Heart right ventricle (tissue), 2 donors: ENCODE measurements around the genes GPR137, ESRRA and NRXN2.

- PRO-cap, 2 experiments, result no peak in any of the 2 experiments
Measured at GRCh38 chr11:63918654-63919220, 1.8 kb upstream of the RCOR2 start.

DNA sequence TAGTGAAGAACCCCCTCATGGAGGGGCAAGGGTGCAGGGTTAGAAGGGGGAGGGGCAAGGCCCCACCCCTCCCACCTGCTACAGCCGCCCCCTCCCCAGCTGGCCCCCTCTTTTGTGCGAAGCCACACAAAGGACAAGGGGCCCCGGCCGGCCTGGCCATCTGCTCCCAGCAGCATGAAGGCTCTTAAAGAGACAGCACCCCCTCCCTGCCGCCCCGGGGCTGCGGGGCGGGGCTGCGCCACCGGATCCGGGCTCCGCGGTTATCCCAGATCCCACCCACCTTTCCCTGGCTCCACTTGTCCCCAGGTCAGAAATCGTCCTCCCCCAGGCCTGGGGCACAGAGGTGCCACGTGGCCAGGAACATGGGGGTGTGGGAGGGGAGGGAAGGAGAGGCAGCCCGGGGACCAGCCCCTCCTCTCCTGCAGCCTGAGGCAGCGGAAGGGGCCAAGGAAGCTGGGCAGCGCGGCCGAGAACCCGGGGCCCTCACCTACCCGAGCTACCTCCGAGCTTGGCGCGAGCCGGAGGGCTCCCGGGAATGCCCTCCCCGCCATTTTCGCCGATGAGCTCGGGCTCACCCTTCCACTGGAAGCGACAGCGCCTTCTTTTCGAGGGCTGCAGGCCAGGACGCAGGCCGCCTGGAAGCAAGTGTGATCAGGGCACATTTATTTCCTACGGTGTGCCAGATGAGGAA lies 2.4 kb upstream of the RCOR2 start:
- PRO-cap, 2 experiments, result peak in 2 of 2 experiments; most common plus-strand start position 424 of the sequence (in 1); most common minus-strand start position 174 of the sequence (in 2)

- PRO-cap, 2 experiments, result no peak in any of the 2 experiments
Measured at GRCh38 chr11:63954286-63955272, 15.8 kb downstream of the NAA40 start.

GRCh38 chr11:64000112-64000434 lies 13.8 kb downstream of the OTUB1 start:
- PRO-cap, 2 experiments, result no peak in any of the 2 experiments

- PRO-cap, 2 experiments, result no peak in any of the 2 experiments
Measured at GRCh38 chr11:64081875-64082265, 46.1 kb downstream of the FLRT1 start.

GRCh38 chr11:64239705-64240135 lies 1.2 kb upstream of the ENSG00000286264 start:
- PRO-cap, 2 experiments, result no peak in any of the 2 experiments

- PRO-cap, 2 experiments, result peak in 2 of 2 experiments; most common plus-strand start chr11:64245956 (in 2); most common minus-strand start chr11:64245923 (in 1)
Measured at GRCh38 chr11:64244985-64246019, 1.4 kb downstream of the PPP1R14B start.

DNA sequence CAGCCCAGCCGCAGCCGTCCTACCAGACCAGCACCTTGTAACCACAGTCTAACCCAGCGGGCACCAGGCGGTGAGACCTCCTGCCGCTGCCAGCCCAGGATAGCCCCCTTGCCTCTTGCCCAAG lies 861 bp downstream of the PPP1R14B start:
- PRO-cap, 2 experiments, result no peak in any of the 2 experiments

GRCh38 chr11:64262986-64264016 lies 12.0 kb downstream of the PLCB3 start:
- PRO-cap, 2 experiments, result no peak in any of the 2 experiments

GRCh38 chr11:64285637-64286205 lies at the start of gene GPR137:
GPR137 (plus strand) TSS chr11:64285848.
- PRO-cap, 2 experiments, result peak in 2 of 2 experiments; most common plus-strand start chr11:64285853 (in 2); most common minus-strand start chr11:64285714 (in 1)

GRCh38 chr11:64305477-64305632 lies at the start of gene ESRRA:
ESRRA (plus strand) TSS chr11:64305524.
- PRO-cap, 2 experiments, result peak in 2 of 2 experiments; most common plus-strand start chr11:64305578 (in 2)

- PRO-cap, 2 experiments, result no peak in any of the 2 experiments
Measured at GRCh38 chr11:64306974-64307594, 1.8 kb downstream of the ESRRA start.

- PRO-cap, 2 experiments, result no peak in any of the 2 experiments
Measured at GRCh38 chr11:64329282-64329637, 10.7 kb upstream of the CCDC88B start.

GRCh38 chr11:64354269-64354488 lies 4.8 kb upstream of the RPS6KA4 start:
- PRO-cap, 2 experiments, result no peak in any of the 2 experiments

- PRO-cap, 2 experiments, result no peak in any of the 2 experiments
Measured at GRCh38 chr11:64447739-64448717, 89.1 kb downstream of the RPS6KA4 start.

DNA sequence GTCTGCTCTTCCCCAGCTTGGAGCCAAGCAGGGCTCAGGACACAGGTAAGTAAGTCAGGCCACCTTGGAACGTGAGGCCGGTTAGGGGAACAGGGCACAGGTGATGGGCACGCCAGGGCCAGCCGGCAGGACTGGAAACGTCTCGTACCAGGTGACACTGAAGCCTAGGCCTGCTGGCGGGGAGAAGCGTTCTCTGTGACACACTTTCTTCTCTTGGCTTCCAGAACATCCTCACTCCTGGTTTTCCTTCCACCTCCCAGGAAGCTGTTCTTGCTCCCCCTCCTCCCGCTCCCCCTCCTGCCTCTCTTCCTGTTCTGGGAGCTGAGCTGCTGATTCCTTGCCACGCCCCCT lies 4.0 kb downstream of the SLC22A11 start:
- PRO-cap, 2 experiments, result no peak in any of the 2 experiments

GRCh38 chr11:64723098-64723917 lies at the start of gene NRXN2:
NRXN2 (minus strand) TSS chr11:64723197.
- PRO-cap, 2 experiments, result no peak in any of the 2 experiments

DNA sequence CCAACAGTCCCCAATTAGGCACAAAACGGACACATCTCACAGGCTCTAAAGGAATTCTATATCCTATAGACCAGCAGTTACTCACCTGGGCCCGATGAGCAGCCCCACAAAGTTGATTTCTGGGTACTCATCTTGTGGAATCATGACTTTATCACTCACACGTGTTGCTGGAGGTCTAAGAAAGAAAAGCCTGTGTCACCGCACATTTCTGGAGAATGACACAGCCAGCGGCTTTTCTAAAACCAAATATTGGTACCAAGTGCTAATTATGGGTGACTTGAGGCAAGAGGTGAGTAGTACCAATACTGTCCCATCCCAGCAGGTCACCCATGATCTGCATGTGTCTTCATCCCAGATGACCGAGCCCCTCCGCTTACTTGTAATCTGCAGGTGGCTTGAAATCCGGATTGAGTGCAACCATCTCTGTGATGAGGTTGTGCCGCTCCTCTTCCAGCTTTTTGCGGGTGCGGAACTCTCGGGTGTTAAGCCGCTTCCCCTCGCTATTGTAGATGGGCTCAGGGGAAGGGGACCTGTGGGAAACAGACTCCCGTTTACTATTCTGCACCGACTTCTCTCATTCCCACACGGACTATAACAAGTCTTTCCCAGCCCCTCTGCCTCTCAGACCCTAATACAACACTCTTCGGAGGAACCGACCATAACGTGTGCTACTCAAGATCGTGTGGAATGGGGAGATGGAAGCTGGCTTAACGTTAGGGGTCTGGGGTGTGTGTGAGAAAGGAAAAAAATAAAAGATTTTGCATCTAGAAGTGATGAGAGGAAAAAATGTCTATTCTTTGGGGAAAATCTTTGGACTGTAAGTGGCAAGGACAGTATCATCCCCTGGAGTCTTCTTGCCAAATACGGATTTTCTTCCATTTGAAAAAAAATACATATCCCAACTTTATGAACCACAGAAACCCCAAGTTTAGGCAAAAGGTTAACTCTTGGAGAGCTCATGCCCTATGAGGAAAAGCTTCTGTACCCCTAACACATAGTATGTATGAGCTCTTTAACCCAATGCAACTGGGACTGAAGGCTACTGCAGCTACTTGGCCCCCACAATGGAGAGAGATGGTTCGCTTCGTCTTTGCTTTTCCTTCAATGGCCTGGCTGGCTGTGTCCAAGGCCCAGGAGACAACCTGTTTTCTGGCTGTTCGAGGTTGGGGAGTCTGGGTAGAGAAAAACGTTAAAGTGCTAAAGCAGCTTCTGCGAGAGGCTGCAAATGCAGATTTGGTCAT lies 8.0 kb downstream of the SF1 start:
- PRO-cap, 2 experiments, result no peak in any of the 2 experiments

- PRO-cap, 2 experiments, result no peak in any of the 2 experiments
Measured at GRCh38 chr11:64835157-64836018, 9.1 kb downstream of the CDC42BPG start.

DNA sequence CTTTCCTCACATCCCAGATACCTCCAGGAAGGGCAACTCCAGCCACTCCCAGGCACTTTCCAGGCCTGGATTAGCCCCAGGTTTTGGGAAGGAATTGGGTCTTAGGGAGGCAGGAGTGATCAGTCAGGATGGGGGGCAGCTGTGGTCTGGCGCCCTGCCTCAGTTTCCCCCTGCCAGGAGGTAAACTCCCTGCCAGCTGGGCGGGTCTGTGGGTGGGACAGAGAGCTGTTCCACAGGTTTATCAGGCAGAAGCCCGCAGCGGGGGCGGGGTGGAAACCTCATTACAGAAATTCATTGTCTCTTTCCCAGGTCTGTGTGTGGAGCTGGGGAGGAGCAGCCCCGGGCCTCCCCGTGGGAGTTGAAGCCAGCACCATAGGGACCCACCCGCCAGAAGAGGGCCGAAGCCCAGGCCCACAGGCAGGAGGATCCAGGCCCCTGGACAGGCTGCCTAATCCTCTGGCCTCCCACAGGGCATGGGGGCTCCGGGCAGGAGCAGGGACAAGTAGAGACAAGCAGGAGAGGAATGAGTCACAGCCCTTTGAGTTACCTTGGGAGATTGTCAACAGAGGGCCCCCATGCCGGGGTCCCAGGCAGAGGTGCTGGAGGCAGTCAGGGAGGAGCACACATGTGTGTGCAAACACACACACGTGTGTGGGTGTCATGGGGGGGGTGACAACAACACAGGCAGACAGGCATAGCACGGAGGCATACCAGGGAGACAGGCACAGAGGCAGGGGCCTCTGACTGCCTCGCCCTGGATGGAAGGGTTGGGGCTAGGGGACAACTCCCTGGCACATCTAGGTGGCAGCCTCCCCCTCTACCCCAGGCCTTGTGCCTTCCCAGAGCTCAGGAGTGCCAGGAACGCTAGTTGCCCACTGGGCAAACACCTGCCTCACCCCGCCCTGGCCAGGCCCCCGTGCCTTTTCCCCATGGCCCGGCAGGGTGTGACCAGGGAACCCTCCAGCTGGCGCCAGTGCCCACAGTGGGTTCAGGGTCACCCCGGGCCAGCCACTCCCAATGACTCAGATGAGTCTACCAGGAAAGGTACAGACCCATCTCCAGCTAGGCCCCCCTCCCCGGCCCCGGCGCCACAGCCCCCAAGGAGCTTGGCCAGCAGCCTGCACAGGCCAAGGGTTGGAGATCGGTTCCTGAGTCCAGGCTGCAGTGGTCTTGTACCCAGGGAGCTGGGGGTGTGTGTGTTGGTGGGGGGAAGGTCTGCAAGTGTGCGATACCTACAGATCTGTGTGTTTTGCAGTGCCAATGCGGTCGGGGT lies 1.3 kb downstream of the CDC42BPG start:
- PRO-cap, 2 experiments, result no peak in any of the 2 experiments